Myometrial cell (primary cell): Measurements from ENCODE around the genes ATG101 and KRT6A.

DNA sequence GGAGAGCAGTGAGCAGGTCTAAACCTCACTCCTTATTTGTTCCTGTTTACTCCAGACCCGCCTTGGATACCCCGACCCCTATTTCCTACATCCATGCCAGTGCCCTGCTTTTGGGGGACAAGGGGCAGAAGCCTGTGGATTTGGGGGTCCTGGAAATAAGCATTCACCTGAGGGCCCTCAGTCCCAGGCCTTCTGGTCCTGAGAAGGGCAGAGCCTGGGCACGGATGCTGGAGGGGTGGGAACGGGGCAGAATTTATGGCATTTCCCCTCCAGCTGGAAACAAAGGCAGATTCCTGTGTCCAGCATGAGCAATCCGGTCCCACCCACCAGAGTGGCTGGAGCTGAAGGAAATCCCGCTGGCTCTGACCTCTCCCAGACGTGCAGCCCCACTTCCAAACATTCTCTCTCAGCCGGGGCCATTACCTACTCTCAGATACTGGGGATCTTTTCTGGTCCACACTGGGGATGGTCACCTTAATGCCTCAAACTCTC lies 9.3 kb downstream of the ANKRD33 start:
- RAMPAGE, long total RNA, result no peak

GRCh38 chr12:51953221-51953585 lies 1.7 kb downstream of the ACVR1B start:
- RAMPAGE, long total RNA, result no peak

DNA sequence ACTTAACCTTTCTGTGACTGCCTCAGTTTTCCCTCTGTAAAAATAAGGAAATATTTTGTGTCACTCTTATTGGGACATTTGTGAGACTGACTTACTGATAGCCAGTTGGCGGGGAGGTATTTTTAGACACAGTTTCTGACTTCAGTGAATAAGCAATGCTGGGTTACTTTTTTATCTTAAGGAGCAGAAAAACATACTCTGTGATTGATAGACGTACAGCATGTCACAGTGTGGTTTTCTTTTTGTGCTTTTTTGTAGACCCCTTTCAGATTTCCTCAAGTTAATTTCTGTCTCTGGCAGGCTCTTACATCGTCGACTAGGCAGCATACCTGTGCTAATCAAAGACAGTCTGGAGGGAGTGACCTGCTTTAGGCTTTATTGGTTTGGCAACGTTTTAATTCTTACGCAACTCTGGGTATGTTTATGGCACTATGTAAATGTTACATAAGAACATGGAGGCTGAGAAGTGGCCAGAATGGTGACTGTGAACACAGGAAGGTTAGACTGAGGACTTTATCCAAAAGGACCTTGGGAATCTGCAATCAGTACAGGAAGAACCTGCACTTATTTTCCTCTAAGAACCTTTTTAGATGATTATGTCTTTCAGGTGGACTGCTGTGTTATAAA lies 3.3 kb downstream of the ACVR1B start:
- RAMPAGE, long total RNA, result no peak

GRCh38 chr12:51984614-51985723 lies 21.8 kb upstream of the TAMALIN start:
- RAMPAGE, long total RNA, result no peak

GRCh38 chr12:52018655-52019567 lies 12.2 kb downstream of the TAMALIN start:
- RAMPAGE, long total RNA, result no peak

DNA sequence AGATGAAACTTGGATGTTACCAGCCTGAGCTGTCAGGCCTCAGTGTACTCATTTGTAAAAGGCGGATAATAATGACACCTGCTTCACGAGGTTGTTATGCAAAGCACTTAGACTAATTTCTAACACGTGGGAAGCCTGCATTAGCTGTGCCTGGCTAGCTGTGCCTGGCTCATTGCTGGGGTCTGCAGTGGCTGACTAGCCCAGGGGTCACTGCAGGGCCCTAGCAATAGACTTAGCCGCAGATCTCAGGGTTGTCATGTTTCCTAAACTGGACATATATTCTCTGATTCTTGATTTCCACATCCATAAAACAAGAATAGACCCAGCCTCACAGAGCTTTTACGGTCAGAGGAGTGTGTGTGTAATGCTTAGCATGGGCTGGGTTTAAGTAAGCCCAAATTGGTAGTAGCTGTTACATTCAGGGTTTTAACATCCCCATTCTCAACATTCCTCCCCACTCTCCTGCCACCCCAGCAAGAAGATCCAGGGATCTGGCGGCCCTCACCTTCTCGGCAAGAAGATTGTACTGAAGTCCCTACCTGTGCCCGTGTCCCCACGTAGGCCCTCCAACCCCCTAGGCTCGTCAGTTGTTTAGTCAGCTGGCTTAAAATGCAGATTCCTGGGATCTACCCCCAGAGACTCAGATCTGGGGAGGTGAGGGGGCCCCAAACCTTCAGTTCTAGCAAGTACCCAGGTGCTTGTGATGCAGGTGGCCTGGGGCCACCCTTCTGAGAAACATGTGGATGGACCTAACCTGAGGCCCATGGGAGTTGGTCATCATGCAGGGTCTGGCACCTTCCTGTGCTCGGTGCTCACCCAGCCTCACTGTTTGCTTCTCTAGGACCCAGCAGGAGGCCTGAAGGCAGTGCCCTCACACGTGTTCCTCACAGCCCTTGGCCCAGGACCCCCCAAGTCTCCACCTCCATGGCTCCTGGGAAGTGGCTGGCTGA lies 8.6 kb downstream of the NR4A1 start:
- RAMPAGE, long total RNA, result no peak

- RAMPAGE, long total RNA, result no peak
Measured at GRCh38 chr12:52061648-52062109, 8.1 kb upstream of the ATG101 start.

GRCh38 chr12:52069928-52070556 lies at the start of gene ATG101:
TSS of gene ATG101 (plus strand) at chr12:52069978.
- RAMPAGE, long total RNA, result start-site peak on the plus strand at chr12:52069977-52070024, 242 and 243 reads in 2 replicates

- RAMPAGE, long total RNA, result no peak
Measured at GRCh38 chr12:52070557-52071159, 880 bp downstream of the ATG101 start.

DNA sequence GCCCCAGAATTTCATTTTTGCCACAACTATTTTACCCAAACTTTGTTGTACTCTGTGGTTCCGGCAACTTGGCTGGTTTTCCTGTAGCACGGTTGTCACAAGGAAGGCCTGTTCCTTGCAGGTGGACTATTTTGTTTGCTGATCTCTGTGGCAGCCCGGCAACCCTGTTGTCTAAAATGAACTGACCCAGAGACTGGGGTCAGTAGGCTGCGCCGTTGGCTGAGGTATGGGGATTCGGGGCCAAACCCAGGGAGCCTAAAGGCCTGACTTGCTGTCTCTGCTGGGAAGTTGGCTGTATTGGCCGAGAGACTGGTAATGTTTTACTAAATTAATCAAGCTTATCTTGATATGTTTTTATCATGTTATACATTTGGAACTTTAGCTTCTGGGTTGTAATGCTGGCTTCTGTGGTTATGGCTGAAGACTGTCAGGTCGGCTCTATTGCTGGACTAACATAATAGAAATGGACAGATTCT lies 13.9 kb downstream of the SMIM41 start:
- RAMPAGE, long total RNA, result no peak

- RAMPAGE, long total RNA, result no peak
Measured at GRCh38 chr12:52122955-52123327, 43.4 kb downstream of the SMIM41 start.

DNA sequence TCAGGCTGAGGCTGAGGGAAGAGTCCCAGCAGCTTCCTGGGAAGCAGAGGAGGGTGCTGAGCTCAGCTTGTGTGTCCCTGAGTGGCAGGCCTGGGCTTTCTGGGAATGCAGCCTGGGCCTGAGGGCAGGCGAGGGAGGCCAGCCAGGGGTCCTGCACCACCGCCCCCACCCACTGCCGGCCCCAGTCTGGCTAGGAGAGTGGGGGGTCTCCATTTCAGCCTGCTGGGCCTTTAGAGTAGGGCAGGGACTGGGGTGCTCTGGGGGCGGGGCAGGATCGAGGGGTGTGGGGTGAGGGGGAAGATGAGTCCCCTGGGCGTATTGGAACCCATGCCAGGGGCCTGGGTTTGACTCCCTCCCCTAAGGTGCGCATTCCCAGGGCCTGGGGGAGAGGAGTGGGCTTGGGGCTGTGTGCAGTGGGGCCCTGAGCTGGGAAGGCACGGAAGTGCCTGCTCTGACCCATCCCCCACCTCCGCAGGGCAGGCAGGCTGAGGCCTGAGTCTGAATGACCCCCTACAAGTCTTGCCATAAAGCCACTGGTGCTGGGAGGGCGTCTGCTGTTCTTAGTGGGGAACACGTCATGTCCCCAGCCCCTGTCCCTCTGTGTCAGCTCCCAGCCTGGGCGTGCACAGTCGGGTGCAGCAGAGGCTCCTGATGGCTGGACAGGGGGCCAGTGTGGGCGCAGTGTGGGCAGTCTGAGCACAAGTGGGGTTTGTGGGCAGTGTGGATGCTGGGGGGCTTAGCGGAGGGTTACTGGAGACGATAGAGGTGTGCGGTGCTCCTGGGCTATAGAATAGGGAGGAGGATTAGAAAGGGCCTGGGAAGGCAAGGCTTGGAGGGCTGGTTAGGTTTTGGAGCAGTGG lies 46.3 kb downstream of the KRT80 start:
- RAMPAGE, long total RNA, result no peak

GRCh38 chr12:52191653-52191853 lies 261 bp downstream of the KRT80 start:
- RAMPAGE, long total RNA, result no peak

- RAMPAGE, long total RNA, result no peak
Measured at GRCh38 chr12:52197607-52198435, 6.0 kb upstream of the KRT80 start.

GRCh38 chr12:52247177-52247344 lies 14.0 kb downstream of the KRT7 start:
- RAMPAGE, long total RNA, result no peak

- RAMPAGE, long total RNA, result no peak
Measured at GRCh38 chr12:52371177-52371589, 3.9 kb upstream of the KRT85 start.

GRCh38 chr12:52486923-52488206 lies 5.7 kb downstream of the KRT6A start:
- RAMPAGE, long total RNA, result no peak

- RAMPAGE, long total RNA, result no peak
Measured at GRCh38 chr12:52492579-52493781, at the start of gene KRT6A. TSS of gene KRT6A (minus strand) at chr12:52493257.

GRCh38 chr12:52506854-52507511 lies 13.2 kb downstream of the KRT5 start:
- RAMPAGE, long total RNA, result no peak

DNA sequence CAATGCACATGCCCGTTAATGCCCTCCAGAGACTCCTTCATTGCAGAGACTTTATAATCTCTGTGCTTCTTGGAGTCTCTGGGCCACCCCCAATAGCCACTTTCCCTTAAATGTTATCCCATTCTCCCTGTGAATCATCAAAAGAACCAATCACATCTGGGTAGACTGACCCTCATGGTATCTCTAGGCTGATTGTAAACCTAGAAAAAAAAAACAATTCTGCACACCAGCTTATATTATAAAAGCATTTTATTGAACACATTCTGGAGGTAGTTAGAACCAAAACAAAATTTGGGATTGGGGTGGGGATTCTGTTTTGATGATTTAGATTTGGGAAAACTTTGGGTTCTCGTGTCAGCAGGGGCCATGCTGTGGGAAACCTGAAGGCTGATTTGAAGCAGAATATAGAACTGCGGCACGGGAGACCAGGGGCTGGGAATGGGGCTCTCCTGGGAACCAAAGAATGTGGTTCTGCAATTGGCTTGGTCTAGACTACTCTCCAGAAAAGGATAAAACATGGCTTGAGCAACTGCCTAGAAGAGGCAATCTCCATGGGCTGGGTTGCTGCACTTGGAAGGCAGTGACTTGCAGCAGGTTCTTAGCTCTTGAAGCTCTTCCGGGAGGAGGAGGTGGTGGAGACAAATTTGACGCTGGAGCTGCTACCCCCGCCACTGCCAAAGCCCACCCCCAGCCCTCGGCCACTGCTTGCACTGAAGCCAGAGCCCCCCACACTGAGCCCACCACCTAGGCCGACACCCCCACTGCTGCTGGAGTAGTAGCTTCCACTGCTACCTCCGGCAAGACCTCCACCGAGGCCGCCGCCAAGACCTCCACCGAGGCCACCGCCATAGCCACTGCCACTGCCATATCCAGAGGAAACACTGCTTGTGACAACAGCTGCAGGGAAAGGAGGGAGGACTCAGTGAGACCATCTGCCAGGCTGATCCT lies 5.6 kb downstream of the KRT5 start:
- RAMPAGE, long total RNA, result no peak